Breast (tissue), 4 donors: ENCODE measurements around the genes NOB1 and FCSK.

- PRO-cap, 3 experiments, result peak in 3 of 3 experiments; most common plus-strand start chr16:69566322 (in 1); most common minus-strand start chr16:69566351 (in 3)
- RRBS, result 3% methylated on average over 34 of the region's 82 CpGs
Measured at GRCh38 chr16:69566088-69566789, 473 bp downstream of the NFAT5 start.

- PRO-cap, 3 experiments, result peak in 3 of 3 experiments; most common minus-strand start chr16:69754687 (in 2)
- RRBS, result 1% methylated on average over 15 of the region's 59 CpGs
Measured at GRCh38 chr16:69754386-69755342, at the start of gene NOB1. TSS of gene NOB1 (minus strand) at chr16:69754926.

DNA sequence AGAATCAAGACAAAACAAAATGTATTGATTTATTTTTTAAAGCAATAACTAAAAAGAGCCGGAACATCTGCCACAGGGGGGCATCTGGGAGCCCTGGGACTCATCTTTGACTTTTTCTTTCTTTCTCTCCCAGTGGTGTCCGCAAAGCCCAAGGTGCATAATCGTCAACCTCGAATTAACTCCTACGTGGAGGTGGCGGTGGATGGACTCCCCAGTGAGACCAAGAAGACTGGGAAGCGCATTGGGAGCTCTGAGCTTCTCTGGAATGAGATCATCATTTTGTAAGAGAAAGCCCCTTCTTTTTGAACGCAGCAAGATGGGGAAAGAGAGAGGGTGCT is 36.4 kb downstream of the WWP2 start:
- PRO-cap, 3 experiments, result no peak in any of the 3 experiments
- RRBS, result no CpG with 5 or more reads among the region's 8 CpGs

DNA sequence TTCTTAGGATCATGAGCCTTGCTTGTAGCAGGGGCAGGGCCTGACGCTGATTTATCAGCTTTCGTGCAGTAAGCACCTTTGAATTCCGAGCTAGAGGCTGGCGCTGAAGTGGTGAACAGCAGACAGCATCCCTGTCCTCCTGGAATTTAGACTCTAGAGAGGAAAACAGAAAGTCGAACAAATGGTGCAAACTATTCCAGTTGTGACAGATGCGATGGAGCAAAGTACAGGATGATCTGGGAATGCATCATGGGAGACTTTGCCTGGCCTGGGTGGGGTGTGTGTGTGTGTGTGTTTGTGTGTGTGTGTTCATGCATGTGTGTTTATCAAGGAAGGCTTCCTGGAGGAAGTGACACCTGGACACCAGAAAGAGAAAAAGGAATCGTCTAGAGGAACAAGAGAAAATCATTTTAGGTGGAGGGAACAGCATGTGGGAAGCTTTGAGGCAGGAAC is 60.1 kb downstream of the WWP2 start:
- PRO-cap, 3 experiments, result no peak in any of the 3 experiments
- RRBS, result no CpG with 5 or more reads among the region's 7 CpGs

DNA sequence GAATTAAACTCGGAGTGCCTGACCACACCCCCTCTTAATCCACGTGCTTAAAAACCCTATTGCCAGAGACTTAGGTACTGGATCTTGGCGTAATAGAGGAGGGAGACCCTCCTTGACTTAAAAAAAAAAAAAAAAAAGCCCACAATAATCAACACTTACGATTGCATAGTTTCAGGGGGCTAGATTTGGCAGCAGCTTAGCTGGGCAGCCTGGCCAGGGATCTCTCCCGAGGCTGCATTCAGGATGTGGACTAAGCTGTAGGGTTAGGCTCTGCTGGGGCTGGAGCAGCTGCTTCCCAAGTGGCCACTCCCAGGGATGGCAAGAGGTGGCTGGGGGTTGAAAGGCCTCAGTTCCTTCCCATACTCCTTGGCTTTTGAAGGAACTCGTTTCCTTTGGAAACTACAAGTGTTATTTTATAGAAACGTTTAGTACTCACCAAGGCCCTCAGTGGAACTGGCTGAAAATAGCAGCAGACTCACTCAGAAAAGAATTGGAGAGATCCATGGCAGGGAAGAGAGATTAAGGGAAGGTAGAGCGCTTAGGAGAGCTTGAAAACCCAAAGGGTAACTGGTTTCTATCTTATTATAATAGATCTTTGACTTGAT is 76.3 kb downstream of the WWP2 start:
- PRO-cap, 3 experiments, result no peak in any of the 3 experiments
- RRBS, result no CpG with 5 or more reads among the region's 8 CpGs

DNA sequence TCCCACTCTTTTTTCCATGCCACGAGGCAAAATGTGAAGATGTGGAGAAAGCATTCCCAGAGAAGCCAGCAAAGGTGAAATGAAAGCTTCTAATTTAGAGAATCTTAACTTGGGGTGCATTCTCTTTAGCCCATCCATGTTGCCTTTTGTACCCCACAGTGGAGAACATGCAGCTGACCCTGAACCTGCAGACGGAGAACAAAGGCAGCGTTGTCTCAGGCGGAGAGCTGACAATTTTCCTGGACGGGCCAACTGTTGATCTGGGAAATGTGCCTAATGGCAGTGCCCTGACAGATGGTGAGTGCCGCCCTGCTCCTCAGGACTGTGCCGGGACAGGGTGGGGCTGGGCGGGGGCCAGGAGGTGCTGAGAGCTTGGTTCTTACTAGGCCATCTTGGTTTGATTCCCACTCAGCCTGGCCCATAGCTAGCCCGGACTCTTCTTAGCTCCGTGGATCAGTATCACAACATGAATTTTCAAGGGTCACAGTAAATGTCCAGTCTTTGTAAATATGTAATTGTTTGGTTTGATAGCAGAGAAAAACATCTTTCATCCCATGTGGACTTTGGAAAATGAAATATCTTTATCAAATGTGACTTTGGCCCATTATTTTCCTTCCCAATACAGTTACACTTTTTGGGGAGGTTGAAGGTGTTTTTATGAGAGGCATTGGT is 78.0 kb downstream of the WWP2 start:
- PRO-cap, 3 experiments, result no peak in any of the 3 experiments
- RRBS, result 19% methylated on average over 3 of the region's 10 CpGs

DNA sequence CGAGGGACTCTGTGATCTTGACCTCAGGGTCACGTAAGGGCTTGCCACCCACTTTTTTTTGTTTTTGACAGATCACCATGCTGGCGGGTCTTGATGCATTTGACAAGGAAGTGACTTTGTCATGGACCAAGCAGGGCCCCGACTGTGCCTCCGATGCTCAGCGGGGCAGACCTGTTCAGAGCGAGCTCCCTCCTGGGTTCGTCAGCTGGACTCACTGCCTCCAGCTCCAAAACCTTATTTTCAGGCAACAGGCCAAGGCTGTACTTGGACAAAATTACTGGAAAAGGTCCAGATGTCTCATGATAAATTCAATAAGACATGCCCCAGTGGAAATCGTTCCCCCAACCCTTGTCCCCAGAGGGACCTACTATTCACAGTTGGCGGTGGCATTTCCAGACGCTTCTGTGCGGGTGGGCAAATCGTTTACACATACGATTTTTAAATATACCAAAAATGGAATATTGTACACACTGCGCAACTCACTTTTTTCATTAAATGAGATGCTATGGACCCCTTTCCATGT is 8.9 kb upstream of the CLEC18A start:
- PRO-cap, 3 experiments, result no peak in any of the 3 experiments
- RRBS, result no CpG with 5 or more reads among the region's 15 CpGs

- PRO-cap, 3 experiments, result no peak in any of the 3 experiments
- RRBS, result no CpG with 5 or more reads among the region's 7 CpGs
Measured at GRCh38 chr16:70060600-70061377, 53.3 kb upstream of the PDPR start.

DNA sequence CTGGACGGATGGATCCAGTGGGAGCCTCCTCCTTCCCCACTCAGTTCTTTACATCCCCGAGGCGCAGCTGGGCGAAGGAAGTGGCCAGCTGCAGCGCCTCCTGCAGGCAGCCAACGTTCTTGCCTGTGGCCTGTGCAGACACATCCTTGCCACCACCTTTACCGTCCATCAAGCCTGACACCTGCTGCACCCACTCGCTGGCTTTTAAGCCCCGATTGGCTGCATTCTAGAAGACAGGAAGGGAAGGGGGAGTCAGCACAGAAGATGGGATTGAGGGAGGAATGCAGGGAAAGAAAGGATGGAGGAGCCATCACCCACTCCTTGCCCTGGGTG is 907 bp upstream of the EXOSC6 start:
- PRO-cap, 3 experiments, result no peak in any of the 3 experiments
- RRBS, result no CpG with 5 or more reads among the region's 9 CpGs

- PRO-cap, 3 experiments, result peak in 3 of 3 experiments; most common plus-strand start chr16:70454595 (in 3)
- RRBS, result 2% methylated on average over 50 of the region's 77 CpGs
Measured at GRCh38 chr16:70454005-70455117, at the start of gene FCSK. TSS of gene FCSK (plus strand) at chr16:70454595.

DNA sequence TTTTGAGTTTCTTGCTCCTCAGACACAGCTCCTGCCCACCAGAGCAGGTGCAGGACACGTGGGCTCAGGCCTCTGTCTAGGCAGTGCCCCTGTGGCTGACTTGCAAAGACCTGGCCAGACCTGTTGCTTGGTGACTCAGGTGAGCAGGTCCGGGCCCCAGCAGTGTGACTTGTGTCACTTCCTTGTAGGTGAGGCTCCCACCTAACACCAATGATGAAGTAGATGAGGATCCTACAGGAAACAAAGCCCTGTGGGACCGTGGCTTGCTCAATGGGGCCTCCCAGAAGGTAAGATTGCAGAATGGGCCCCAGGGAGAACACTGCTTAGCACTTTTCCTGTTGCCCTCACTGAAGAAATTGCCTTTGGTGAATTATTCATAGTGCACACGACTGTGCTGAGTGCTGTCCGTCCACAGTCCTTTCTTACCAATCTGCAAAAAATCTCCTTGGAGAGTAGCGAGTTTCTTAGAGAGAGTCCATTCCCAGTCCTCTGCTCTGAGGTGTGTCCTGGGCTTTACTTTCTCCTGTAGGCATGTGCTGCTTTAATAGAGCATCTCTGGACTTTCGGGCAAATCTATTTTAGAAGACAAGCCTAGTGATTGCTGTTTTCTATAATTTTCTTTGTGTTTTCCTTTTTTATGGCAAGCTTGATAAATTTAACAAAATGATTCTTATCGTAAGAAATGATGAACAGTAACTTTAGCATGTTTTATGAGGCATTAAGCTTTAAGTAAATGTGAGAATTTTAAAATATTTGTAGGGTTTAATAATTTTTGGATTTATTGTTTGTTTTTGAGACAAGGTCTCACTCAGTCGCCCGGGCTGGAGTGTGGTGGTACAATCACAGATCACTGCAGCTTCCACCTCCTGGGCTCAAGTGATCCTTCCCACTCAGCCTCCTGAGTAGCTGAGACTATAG is 45.5 kb downstream of the SF3B3 start:
- PRO-cap, 3 experiments, result no peak in any of the 3 experiments
- RRBS, result no CpG with 5 or more reads among the region's 10 CpGs

GRCh38 chr16:70573315-70574519 is 50.1 kb downstream of the SF3B3 start:
- PRO-cap, 3 experiments, result peak in 1 of 3 experiments; most common plus-strand start chr16:70574001 (in 1); most common minus-strand start chr16:70573825 (in 1)
- RRBS, result no CpG with 5 or more reads among the region's 11 CpGs

DNA sequence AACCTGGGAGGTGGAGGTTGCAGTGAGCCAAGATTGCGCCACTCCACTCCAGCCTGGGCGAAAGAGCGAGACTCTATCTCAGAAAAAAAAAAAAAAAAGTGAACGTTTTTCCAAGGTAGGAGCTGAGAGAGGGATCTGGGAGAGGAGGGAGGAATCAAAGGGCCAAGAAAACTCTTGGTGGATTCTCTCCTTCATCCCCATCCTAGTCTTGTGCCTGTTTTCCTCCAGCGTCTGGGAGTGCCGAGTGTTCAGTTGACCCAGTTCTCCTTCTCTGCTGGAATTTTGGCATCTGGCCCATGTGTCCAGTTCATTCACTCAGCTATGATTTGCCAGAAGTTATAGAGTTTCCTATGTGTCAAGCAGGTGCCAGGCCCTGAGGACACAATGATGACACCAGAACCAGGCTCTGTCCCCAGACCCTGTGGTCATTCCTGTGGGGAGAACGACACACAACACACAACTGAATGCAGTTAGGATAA is 36.2 kb upstream of the IL34 start:
- PRO-cap, 3 experiments, result no peak in any of the 3 experiments
- RRBS, result no CpG with 5 or more reads among the region's 7 CpGs

DNA sequence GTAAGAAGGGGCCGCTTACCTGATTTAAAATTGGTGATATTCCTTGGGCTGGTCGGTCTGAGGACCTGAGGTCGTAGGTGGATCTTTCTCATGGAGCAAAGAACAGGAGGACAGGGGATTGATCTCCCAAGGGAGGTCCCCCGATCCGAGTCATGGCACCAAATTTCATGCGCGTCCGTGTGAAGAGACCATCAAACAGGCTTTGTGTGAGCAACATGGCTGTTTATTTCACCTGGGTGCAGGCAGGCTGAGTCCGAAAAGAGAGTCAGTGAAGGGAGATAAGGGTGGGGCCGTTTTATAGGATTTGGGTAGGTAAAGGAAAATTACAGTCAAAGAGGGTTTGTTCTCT is 24.9 kb upstream of the IL34 start:
- PRO-cap, 3 experiments, result no peak in any of the 3 experiments
- RRBS, result no CpG with 5 or more reads among the region's 10 CpGs

- PRO-cap, 3 experiments, result no peak in any of the 3 experiments
- RRBS, result no CpG with 5 or more reads among the region's 14 CpGs
Measured at GRCh38 chr16:70673851-70674653, 11.8 kb downstream of the MTSS2 start.

GRCh38 chr16:70677531-70678173 is 8.2 kb downstream of the MTSS2 start:
- PRO-cap, 3 experiments, result no peak in any of the 3 experiments
- RRBS, result no CpG with 5 or more reads among the region's 15 CpGs

- PRO-cap, 3 experiments, result no peak in any of the 3 experiments
- RRBS, result 17% methylated on average over 2 of the region's 15 CpGs
Measured at GRCh38 chr16:70681384-70682380, 4.2 kb downstream of the MTSS2 start.

GRCh38 chr16:70692303-70693067 is 6.6 kb upstream of the MTSS2 start:
- PRO-cap, 3 experiments, result no peak in any of the 3 experiments
- RRBS, result 44% methylated on average over 6 of the region's 19 CpGs

GRCh38 chr16:70703023-70703976 is 17.4 kb upstream of the MTSS2 start:
- PRO-cap, 3 experiments, result no peak in any of the 3 experiments
- RRBS, result no CpG with 5 or more reads among the region's 17 CpGs

GRCh38 chr16:70726388-70726962 is 40.6 kb upstream of the MTSS2 start:
- PRO-cap, 3 experiments, result no peak in any of the 3 experiments
- RRBS, result no CpG with 5 or more reads among the region's 14 CpGs